Fibroblast of the aortic adventitia (primary cell): Measurements from ENCODE around the gene UBE2D3.

DNA sequence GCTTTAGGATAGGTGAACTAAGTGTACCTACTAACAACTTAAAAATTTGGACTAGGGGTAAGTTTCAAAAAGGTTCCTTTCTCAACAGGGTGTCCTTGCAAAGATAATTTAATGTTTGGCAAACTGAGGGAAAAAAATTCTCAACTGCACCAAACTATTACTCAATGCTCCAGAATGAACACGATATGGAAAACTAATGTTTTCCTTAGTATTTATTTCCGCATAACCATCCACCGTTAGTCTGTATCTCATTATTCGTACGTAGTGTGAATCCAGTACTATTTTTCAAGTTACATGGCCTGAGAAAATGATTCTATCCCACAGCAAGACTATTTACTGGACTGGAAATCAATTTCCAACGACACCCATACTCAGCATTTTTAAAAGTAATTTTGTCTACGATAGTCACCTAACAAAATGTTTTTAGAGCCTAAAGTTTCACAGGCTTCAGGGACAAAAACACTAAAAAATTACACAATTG lies 9.8 kb downstream of the UBE2D3 start:
- CAGE, long polyA plus RNA = no peak

DNA sequence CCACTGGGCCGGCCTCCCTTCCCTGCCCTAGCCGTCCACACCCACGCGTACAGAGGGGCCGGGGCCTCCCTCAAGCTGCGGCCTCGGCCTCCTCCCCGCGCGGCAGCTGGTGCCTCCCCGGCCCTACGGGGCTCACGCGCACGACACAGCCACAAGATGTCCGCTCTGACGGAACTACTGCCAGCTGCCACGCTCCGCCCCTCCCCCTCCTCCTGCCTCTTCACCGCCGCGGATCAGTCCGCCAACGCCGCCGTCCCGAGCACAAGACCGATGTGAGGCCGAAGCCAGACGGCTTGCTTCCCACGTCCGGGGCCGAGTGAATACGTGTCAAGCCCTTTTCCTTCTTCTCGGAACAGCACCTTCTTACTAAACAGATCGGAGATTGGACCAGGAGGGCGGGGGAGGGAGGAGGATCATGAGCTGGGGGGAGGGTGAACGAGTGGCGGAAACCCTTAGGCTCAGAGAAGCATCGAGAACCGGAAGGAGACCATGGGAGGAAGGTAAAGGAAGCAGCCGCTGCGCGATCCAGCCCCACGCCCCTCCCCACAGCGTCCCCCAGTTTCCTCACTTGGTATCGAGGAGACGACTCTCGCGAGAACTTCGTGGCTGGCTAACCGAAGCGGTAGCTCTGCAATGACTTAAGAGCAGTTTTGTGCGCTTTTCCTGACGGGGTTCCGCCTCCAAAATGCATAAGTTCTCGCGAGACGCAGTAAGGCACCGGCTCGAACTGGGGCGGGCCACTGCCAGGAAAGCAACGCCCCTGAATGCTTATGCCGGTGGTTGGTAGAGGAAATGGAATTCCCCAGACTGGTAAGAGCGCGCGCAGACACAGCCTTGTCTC lies at the start of gene UBE2D3:
Gene UBE2D3, minus strand, starts transcription at position 176 of the 841 bp plus-strand sequence.
- CAGE, long polyA plus RNA = no peak

- CAGE, long polyA plus RNA = no peak
Measured at GRCh38 chr4:102867603-102867917, 1.2 kb upstream of the CISD2 start.

DNA sequence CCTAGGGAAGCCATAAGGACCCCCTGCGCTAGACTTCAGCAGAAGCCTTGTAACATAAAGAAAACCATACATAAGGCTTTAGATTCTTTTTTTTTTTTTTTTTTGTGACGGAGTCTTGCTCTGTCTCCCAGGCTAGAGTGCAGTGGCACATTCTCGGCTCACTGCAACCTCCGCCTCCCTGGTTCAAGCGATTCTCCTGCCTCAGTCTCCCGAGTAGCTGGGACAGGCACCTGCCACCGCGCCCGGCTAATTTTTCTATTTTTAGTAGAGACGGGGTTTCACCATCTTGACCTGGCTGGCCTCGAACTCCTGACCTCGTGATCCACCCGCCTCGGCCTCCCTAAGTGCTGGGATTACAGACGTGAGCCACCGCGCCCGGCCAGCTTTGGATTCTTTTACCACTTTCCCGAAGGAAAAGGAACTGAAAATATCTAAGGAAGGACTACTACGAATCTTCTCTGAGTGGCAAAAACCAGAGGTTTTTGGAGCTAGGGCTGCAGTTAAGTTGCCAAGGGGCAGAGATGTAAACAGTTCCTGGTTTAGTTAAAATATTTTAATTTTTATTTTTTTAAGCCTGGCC lies 715 bp upstream of the CISD2 start:
- CAGE, long polyA plus RNA = no peak

DNA sequence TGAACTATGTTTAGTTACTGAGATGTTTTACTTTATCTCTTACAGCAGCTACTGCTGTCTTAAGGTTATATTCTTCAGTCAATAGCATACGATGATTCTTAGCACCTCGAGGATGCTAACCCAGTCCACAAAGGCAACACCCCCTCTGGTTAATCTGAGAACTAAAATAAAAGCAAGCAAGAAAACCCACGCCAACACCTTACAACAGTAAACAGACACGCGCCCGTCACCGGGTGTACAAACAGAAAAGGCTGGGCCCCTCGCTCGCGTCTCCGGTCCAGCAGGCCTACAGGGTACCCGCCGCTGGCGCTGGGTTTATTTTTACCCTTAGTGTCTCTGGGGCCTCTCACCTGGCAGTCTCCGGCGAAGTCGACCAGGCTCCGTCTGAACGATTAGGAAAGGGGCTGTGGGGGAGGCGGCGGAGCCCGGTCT lies 711 bp downstream of the SLC9B2 start:
- CAGE, long polyA plus RNA = no peak

DNA sequence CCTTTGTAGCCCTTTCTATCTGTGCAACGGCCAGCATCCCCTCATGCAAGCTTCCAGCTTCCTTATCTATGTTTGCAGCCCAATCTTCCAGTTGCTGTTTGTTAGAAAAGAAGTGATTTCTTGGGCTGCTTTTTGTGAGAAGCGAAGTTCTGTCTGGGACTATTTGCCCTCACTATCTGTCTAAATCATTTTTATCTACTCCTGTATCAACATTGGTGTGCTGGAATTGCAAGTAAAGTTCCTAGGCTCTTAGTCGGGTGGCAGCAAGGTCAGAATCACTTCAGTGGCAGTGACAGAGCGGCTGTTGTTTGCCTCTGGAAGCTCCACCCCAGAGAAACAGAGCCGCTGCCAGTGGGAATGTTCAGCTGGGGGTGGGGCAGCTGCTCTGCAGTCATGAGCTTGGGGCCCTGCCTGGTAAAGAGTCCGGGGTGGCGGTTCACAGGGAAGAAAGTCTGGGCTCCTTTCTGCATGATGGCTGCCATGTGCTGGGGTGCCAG lies 108.6 kb upstream of the CENPE start:
- CAGE, long polyA plus RNA = no peak

DNA sequence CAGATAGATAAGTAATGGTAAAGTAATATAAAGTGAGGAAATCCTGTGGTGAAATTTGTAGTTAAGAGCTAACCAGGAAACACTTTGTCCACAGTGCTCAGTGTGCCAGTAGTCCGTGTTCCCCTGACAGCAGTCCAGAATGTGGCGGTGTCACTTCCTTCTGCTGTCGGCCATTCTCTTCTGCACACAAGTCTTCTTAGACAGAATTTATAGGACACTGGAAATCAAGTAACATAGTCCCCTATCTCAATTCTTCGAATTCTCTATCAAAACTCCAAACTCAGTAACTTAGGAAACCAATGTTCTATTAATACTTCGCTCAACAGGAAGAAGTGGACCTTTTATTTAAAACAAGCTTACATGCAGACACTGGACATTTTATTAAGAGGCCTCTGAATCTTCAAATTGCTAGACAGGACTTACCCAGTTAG lies 5.8 kb upstream of the CXXC4 start:
- CAGE, long polyA plus RNA = no peak

- CAGE, long polyA plus RNA = no peak
Measured at GRCh38 chr4:104907004-104907809, 239.5 kb upstream of the TET2 start.

DNA sequence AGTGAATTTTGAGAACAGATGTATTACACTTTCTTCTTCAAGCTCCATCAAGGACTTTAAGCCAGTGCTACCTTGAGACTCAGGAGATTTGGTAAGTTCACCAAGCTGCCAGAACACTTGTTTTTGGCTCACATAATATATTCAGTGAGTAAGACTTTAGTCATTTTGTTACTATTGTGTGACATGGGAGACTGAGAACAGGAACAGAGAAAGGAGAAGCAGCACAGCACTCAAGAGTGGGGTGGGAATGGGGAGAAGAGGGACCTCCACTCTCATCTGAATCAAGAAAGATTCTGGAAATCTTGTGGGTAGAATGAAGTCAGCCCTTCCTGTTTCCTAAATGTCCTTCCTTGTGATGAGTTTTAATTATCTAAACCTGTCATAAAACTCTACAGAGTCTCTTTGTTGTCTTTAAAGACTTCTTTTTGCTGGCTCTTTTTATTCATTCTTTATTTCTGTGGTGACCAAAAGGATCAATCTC lies 87.3 kb upstream of the TET2 start:
- CAGE, long polyA plus RNA = no peak

DNA sequence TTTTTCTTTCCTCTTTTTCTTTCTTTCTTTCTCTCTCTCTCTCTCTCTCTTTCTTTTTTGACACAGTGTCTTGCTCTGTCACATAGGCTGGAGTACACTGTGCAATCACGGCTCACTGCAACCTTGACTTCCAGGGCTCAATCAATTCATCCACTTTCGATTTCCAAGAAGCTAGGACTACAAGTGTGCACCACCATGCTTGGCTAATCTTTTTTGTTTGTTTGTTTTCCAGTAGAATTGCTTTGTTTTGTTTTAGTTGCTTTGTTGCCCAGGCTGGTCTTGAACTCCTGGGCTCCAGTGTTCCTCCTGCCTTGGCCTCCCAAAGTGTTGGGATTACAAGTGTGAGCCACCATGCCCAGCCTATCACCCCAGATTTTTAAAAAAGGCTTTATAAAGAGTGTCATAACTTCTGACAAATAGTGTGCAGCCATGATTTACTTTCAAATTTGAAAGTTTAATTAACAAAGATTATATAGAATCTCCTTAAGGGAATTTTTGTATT lies 70.8 kb downstream of the PPA2 start:
- CAGE, long polyA plus RNA = no peak

GRCh38 chr4:105551784-105552205 lies 625 bp upstream of the ARHGEF38 start:
- CAGE, long polyA plus RNA = no peak

GRCh38 chr4:105586555-105587287 lies 34.3 kb downstream of the ARHGEF38 start:
- CAGE, long polyA plus RNA = no peak

- CAGE, long polyA plus RNA = no peak
Measured at GRCh38 chr4:105970338-105971437, 75.4 kb downstream of the NPNT start.

GRCh38 chr4:106220138-106220560 lies 95.9 kb downstream of the TBCK start:
- CAGE, long polyA plus RNA = no peak

DNA sequence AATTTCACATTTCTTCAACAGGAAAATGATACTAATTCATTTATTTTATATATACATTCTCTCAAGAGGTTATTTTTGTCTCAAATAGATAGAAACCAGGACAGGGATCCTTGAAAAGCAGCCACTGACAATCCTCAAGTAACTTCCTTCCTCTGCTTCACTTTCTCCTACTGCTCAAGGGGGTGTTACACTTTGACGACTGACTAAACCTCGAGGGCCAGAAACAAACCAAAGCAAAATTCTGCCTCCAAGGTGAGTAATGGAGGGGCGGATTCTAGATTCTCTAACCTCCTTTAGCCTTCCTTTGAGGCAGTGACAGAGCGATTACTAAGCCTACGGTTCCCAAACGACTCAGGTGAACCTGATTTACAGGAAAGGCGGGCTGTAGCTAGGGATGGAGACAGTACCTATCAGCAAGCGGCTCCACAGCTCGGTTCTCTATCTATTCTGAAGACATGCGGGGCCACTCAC lies 589 bp downstream of the TBCK start:
- CAGE, long polyA plus RNA = no peak

DNA sequence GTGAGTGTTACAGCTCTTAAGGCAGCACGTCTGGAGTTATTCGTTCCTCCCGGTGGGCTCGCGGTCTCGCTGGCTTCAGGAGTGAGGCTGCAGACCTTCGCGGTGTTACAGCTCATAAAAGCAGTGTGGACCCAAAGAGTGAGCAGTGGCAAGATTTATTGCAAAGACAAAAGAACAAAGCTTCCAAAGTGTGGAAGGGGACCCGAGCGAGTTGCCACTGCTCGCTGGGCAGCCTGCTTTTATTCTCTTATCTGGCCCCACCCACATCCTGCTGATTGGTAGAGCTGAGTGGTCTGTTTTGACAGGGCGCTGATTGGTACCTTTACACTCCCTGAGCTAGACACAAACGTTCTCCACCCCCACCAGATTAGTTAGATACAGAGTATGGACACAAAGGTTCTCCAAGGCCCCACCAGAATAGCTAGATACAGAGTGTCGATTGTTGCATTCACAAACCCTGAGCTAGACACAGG lies 156.1 kb upstream of the GIMD1 start:
- CAGE, long polyA plus RNA = no peak

DNA sequence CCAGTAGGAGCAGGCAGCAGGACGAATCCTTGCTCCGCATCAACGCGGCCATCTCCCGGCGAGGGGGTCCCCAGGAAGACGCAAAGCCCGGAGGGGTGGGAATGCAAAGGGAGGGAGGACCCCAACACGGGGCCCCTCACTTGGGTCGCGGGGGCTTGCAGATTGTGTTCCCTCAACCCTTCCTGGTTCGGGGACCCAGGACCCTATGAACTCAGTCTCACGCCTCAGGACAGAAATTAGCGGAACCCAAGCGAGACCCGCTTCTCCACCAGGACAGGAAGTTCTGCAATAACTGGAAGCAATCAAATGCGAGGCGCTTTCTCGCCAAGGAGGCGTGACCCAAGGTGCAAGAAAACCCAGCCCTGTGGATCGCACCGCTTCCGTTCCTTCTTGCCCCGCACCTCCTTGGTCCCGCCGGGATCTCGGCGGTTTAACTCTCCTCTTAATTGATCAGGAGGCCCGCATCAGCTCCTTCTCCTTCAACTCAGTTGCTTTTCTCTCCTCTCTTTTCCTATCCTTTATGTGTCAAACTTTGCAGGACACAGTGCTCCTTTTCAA lies 494 bp downstream of the DKK2 start:
- CAGE, long polyA plus RNA = no peak

GRCh38 chr4:107824188-107824377 lies 649 bp upstream of the SGMS2 start:
- CAGE, long polyA plus RNA = no peak

DNA sequence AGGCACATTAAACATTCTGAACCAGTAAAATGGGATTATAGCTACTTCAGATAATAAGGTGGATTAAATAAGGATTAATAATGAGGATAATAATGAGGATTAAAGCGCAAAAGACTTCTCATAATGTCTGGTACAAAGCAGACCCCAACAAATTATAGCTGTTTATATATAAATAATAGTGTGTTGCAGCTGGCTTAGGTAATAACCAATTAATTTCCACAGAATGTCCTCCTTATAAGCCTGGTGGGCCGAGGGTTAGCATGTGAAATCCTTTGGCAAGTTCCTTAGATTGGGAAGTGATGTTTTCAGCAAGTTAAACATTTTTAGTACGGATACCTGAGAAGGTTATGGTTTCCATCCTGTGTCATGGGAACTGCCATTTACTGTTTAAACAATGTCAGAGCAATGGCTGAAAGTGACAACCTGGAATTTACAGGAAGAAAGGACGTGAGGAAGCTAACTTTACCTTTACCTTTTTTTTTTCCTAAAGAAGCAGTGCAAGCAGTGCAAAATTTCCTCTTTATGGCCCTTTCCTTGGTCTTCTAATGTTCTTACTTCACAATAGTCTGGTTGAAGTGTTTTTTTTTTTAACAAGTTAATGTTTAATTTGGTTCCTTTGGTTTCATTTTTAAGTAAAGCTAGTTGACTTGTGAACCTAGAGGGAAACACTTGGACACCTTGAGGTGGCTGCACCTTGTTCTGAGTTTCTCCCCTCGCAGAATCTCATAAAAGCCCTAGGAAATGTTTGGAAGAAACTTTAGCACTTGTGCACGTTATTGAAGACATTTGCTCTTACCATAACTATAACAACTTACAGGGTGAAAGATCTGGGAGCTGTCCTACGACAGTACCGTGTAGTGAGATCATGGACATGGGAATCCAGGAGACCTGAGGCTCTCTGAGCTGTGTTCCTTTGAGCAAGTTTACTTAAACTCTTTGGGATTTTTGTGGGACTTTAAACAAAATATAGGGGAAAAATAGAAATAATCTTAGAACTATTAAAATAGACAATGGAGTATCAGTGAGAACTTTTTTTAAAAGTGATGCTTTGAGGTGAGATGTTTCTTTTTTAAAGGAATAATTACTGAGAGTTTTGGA lies 1.7 kb downstream of the SGMS2 start:
- CAGE, long polyA plus RNA = no peak

- CAGE, long polyA plus RNA = no peak
Measured at GRCh38 chr4:107978532-107979083, 11.1 kb upstream of the HADH start.